Breast (tissue), 4 donors: Measurements from ENCODE around the genes MARCHF8 and FAM25G.

GRCh38 chr10:43138673-43139385 lies 584 bp downstream of the CSGALNACT2 start:
- PRO-cap, 3 experiments = peak in 2 of 3 experiments; most common plus-strand start chr10:43138968 (in 1); most common minus-strand start chr10:43138716 (in 1)
- RRBS = 3% methylated on average over 4 of the region's 33 CpGs

- PRO-cap, 3 experiments = no peak in any of the 3 experiments
- RRBS = no CpG with 5 or more reads among the region's 10 CpGs
Measured at GRCh38 chr10:43172309-43173371, 34.4 kb downstream of the CSGALNACT2 start.

DNA sequence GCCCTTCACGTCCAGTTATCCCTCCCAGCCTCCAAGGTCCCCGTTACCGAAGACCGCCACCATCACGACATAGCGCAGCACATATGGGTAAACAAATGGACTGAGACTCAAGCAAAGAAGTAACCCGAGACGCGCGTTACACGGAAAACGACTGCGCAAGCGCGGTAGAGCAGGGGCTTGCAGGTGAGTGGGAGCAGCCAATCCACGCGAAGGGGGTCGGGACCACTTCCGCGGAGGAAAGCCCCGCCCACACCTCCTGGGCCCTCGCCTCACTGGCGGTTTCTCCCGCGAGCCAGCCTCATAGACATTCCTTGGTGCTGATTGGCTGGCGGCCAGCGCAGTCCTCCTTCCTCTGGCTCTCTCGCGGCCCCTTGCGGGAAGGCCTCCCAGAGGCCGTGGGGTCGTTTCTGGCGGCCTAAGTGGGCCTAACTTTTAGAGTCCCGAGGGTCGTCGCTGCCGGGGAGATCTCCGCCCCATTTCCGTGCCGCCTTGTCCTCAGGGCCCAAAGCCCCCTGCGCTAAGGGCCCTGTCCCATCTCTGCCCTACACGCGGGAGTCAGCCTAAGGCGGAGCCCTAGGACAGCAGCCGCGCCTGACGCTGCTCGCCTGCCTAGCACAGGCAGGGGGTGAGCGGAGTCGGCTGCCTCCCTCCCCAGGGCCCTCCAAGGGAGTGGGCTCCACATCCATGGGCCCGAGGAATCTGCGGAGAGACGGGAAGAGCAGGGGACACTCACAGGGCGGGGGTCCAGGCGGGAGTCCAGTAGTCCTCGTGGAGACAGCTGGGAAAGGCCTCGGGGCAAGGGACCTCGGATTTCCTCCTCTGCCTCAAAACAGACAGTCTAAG lies 9.1 kb upstream of the FXYD4 start:
- PRO-cap, 3 experiments = peak in 3 of 3 experiments; most common plus-strand start position 340 of the sequence (in 2); most common minus-strand start position 121 of the sequence (in 3)
- RRBS = no CpG with 5 or more reads among the region's 58 CpGs

DNA sequence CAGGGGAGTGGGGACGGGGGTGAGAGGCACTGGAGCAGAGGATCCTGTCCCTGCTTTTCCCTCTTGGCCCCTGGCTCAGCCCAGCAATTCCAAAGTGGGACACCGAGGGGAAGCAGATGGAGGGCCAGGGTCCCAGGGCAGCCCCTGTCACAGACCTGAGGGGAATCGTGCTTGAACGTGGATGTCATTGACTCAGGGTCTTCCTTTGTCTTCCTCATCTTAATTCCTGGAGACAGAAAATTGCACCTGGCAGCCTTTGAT lies 323.5 kb upstream of the ZNF32 start:
- PRO-cap, 3 experiments = no peak in any of the 3 experiments
- RRBS = no CpG with 5 or more reads among the region's 4 CpGs

- PRO-cap, 3 experiments = no peak in any of the 3 experiments
- RRBS = no CpG with 5 or more reads among the region's 58 CpGs
Measured at GRCh38 chr10:44383422-44384430, 1.2 kb downstream of the CXCL12 start.

DNA sequence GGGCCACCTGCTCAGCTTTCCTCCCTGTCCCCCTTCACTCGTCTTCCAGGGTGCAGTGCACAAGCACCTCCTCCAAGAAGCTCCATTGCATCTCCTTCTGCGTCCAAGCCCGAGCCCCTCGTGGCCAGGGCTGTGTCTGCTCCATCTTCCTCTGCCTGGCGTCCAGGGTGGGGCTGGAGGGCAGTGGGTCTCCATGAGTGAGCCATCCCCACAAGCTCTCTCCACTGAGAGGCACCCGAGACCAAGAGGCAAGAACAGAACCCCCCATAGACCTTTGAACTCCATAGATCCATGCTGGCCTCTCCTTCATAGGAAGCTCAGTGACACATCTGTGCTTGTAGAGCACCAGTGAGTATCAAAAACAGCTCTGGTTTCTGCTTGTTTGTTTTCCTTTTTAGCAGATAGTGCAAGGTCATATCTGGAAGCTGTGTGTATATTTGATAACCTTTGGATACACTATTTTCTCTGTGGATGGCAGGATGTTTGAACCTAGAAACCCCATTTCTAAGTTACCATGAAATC lies 2.0 kb upstream of the DEPP1 start:
- PRO-cap, 3 experiments = no peak in any of the 3 experiments
- RRBS = no CpG with 5 or more reads among the region's 6 CpGs

DNA sequence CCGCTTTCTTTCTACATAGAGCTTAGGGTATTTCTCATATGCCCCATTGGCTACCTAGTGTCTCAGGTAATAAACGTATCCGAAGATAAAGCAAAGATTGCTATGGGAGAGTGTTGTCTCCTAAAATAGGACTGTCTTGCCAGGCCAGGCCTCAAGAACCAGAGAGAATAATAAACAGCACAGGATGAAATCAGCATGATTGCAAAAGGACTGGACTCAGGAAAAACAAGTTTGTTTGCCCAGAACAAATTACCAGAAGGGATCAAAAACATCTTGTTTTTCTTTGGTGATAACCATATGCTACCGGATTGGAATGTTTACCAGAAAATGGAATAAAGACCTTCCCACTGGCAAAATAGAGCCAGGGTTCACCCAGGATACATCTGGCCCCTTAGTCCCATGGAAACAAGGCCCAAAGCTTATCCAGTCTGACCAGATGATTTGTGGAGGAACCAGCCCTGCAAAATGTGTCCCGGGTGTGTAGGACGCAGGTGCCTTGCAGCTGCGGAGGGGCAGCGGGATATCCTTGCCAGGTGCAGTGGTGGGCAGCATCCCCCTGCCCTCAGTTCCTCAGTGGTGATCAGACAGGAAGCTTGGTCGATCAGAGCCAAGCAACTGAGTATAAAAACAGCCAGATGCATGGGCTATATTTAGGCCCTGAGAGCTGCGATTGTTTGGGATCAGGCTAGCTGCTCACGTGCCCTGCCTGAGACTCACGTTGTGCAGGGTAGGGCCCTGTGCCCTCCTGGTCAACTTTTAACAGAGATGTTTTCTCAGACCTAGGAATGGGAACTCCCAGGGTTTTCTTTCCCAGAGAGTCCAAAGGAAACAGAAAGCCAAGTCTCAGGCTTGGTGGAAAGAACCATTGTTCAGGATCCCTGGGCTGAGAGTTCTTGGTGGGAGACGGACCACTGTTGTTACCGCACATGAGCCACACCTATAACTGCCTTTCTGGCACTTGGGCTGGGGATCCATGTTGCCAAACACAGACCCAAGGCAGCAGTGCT lies 4.6 kb upstream of the ZNF22 start:
- PRO-cap, 3 experiments = no peak in any of the 3 experiments
- RRBS = no CpG with 5 or more reads among the region's 14 CpGs

- PRO-cap, 3 experiments = no peak in any of the 3 experiments
- RRBS = no CpG with 5 or more reads among the region's 6 CpGs
Measured at GRCh38 chr10:45004917-45005950, 4.5 kb downstream of the ZNF22 start.

GRCh38 chr10:45008552-45009114 lies 7.9 kb downstream of the ZNF22 start:
- PRO-cap, 3 experiments = no peak in any of the 3 experiments
- RRBS = no CpG with 5 or more reads among the region's 7 CpGs

DNA sequence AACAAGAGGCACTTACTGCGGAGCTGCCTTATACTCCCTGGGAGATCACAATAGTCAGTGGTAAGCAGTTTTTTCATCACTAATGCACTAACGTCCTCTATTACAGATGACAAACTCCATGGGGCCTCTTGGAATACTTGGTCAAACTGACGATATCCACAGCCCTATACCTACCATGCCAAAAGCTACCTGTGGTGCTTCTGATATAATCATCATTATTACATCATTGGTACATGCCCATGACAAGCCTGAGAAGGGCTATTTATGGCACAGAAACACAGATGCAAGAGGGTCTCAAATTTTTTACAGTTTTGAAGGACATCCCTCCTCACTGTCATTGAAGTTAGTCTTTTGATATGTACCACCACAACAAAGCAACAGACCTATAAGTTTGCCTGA lies at the start of gene MARCHF8:
Gene MARCHF8 (minus strand): TSS at position 177 of the 399 bp plus-strand sequence.
- PRO-cap, 3 experiments = no peak in any of the 3 experiments
- RRBS = no CpG with 5 or more reads among the region's 3 CpGs

DNA sequence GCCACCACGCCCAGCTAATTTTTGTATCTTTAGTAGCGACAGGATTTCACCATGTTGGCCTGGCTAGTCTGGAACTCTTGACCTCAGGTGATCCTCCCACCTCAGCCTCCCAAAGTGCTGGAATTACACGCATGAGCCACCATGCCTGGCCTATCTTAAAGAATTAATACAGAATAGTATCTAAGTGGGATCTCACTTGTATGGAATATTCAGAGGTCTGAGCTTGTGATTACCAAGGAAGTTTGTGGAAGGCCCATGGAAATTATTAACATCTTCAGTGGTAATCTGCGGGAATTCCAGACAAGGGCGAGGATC lies 16.8 kb downstream of the GPRIN2 start:
- PRO-cap, 3 experiments = no peak in any of the 3 experiments
- RRBS = no CpG with 5 or more reads among the region's 5 CpGs

GRCh38 chr10:46540079-46540324 lies 16.5 kb downstream of the GPRIN2 start:
- PRO-cap, 3 experiments = no peak in any of the 3 experiments
- RRBS = no CpG with 5 or more reads among the region's 5 CpGs

- PRO-cap, 3 experiments = peak in 1 of 3 experiments; most common plus-strand start chr10:47167020 (in 1)
- RRBS = no CpG with 5 or more reads among the region's 4 CpGs
Measured at GRCh38 chr10:47166836-47167096, 133.2 kb upstream of the GDF10 start.

GRCh38 chr10:47491482-47491855 lies at the start of gene FAM25G:
TSS of gene FAM25G (minus strand) at chr10:47491700.
- PRO-cap, 3 experiments = no peak in any of the 3 experiments
- RRBS = no CpG with 5 or more reads among the region's 12 CpGs

- PRO-cap, 3 experiments = no peak in any of the 3 experiments
- RRBS = no CpG with 5 or more reads among the region's 2 CpGs
Measured at GRCh38 chr10:47551739-47552204, 28.3 kb upstream of the AGAP9 start.

DNA sequence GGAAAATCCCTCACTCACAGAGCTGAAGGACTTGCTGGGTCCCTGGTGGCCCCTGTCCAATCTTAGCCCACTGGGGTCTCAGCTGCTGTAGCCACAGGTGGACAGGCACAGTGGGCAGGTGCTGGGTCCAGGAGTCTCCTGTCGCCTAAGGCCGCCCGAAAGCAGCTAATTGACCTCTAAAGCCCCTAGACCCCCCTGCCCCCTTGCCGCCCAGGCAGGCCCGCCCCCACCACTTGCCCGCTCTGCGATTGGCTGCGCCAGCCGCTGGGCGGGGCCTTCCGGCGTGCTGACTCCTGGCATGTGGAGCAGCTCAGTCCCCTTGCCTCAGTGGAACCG lies 59.8 kb upstream of the AGAP9 start:
- PRO-cap, 3 experiments = no peak in any of the 3 experiments
- RRBS = no CpG with 5 or more reads among the region's 13 CpGs

GRCh38 chr10:48336681-48337238 lies 30.3 kb downstream of the MAPK8 start:
- PRO-cap, 3 experiments = no peak in any of the 3 experiments
- RRBS = no CpG with 5 or more reads among the region's 5 CpGs

DNA sequence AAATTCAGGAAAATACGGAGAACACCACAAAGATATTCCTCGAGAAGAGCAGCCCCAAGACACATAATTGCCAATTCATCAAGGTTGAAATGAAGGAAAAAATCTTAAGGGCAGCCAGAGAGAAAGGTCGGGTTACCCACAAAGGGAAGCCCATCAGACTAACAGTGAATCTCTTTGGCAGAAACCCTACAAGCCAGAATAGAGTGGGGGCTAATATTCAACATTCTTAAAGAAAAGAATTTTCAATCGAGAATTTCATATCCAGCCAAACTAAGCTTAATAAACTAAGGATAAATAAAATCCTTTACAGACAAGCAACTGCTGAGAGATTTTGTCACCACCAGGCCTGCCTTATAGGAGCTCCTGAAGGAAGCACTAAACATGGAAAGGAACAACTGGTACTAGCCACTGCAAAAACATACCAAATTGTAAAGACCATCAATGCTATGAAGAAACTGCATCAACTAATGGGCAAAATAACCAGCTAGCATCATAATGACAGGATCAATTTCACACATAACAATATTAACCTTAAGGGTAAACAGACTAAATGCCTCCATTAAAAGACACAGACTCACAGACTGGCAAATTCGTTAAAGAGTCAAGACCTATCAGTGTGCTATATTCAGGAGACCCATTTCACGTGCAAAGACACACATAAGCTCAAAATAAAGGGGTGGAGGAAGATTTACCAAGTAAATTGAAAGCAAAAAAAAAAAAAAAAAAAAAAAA lies 66.6 kb downstream of the MAPK8 start:
- PRO-cap, 3 experiments = no peak in any of the 3 experiments
- RRBS = no CpG with 5 or more reads among the region's 6 CpGs

GRCh38 chr10:48435791-48436800 lies 129.6 kb downstream of the MAPK8 start:
- PRO-cap, 3 experiments = no peak in any of the 3 experiments
- RRBS = no CpG with 5 or more reads among the region's 9 CpGs

GRCh38 chr10:48526055-48527030 lies 78.5 kb downstream of the ARHGAP22 start:
- PRO-cap, 3 experiments = no peak in any of the 3 experiments
- RRBS = no CpG with 5 or more reads among the region's 15 CpGs